Brain (tissue), 1 donor: ENCODE measurements around a stretch of chr21.

DNA sequence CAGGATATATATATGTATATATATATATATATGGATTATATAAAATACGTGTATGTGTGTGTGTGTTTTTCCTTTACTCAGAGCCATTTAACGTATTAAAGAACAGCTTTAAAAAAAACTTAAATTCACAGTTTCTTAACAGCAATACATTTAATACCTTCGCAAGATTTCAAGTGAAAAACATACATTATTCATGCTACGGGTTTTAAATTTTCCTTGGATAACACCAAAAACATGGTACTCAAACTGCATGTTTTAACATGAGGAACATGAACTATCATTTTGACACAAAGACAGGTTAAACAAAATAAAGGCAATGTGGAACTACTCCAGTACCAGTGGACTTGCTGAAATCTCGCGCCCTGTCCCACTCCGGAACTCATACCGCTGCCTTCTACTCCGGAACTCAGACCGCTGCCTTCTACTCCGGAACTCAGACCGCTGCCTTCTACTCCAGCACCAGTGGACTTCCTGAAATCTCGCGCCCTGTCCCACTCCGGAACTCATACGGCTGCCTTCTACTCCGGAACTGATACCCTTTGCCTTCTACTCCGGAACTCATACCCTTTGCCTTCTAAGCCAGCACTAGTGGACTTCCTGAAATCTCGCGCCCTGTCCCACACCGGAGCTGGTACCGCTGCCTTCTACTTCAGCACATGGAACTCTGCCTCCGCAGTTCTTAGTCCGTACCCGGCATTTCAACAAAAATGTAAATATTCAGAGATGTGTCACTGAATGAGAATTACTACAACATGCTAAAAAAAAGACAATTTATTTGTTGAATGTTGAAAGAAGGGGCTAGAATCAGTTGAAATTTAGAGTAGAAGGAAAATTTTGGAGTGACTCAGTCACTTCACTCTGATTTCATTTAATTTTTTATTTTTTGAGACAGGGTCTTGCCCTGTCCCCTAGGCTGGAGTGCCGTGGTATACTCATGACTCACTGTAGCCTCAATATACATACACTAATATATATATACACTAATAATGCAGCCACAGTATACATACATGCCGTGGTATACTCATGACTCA lies 148.6 kb downstream of the NCAM2 start:
- RRBS, result 97% methylated on average over 8 of the region's 27 CpGs

- RRBS, result no CpG with 5 or more reads among the region's 6 CpGs
These were observed 202.7 kb downstream of the NCAM2 start for GRCh38 chr21:21200657-21201632.

- RRBS, result no CpG with 5 or more reads among the region's 4 CpGs
These were observed 1423.2 kb downstream of the NCAM2 start for GRCh38 chr21:22421312-22421899.

GRCh38 chr21:25568105-25568695 lies 39.1 kb downstream of the MRPL39 start:
- RRBS, result no CpG with 5 or more reads among the region's 5 CpGs

GRCh38 chr21:25640187-25640712 lies 1.2 kb downstream of the JAM2 start:
- RRBS, result 2% methylated on average over 6 of the region's 24 CpGs

- RRBS, result no CpG with 5 or more reads among the region's 2 CpGs
These were observed 144.3 kb downstream of the GABPA start for GRCh38 chr21:25879130-25879380.

- RRBS, result no CpG with 5 or more reads among the region's 5 CpGs
These were observed 188.3 kb downstream of the APP start for GRCh38 chr21:25982349-25982597.

GRCh38 chr21:25998129-25998630 lies 172.4 kb downstream of the APP start:
- RRBS, result no CpG with 5 or more reads among the region's 3 CpGs

DNA sequence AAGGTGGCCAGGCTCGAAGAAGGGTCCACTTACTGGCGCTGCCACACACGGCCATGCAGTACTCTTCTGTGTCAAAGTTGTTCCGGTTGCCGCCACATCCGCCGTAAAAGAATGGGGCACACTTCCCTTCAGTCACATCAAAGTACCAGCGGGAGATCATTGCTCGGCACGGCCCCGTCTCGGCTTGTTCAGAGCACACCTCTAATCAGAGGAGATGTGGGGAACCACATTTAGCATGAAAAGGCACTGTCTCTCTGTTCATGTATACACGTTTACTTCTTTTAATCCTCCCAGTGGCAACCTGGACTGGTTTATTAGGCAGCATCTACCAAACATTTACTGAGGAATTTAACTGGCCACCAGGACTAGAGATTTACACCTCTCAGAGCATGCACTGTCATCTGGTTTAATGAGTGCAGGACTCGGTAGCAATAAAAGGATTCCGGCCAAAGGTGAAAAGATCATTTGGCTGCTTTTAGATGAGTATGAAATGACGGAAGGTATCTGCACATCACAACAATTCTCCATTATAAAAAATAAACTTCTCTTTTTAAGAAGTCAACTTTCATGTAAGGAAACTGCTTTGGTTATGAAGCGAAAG lies 170.5 kb downstream of the APP start:
- RRBS, result no CpG with 5 or more reads among the region's 17 CpGs

DNA sequence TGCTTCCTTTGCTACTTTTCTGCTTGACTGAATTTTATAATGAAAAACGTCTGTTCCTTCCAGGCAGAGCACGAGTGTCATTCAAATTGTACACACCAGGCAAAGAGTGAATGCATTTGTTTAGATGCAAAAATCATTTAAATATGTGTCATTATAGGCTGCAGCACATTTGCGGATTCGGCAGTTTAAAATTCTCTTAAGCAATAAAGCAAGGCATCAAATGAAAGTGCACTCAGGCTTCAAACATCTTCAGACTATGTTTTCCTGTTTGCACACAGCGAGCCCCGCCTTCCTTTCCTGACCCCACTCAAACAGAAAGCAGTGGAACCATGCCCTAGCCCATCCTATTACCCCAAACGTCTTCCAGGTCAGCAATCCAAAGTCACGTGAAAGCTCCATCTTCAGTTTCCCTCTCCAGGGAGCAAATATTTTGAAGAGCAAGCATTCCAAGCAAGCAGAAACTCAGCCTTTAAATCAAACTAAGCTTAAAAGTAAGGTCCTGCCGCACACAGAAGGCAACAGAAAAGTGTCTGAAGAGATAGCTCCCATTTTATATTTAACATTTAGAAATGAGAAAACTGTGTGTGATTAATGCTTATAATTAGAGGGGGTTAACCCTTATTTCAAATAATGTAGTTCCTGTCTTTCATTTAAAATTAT lies 99.5 kb downstream of the APP start:
- RRBS, result no CpG with 5 or more reads among the region's 9 CpGs

DNA sequence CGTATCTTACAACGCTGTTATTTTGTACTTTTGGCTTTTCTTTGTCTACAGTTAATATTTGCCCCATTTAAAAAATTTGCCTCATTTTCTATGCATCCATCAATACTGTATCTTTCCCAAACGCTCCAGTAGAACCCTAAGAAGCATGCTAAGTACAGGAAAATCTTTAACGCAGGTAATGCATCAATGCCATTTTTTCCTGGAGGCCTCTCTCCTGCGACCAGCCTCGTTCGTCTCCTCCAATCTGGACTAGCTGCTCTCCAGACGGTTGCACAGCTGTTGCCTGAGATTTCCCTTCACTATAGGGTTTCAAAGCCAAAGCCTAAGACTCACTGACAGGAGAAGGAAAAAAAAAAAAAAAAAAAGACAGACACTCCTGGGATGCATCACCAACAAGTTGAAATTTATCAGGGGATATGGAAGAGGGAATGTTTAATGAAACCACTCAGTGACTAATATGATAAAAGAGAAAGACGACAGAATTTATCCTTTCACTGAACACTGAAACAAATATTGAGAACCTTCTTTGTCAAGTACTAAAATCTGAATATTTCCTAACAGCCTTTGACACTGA lies 93.1 kb downstream of the APP start:
- RRBS, result no CpG with 5 or more reads among the region's 9 CpGs

- RRBS, result no CpG with 5 or more reads among the region's 4 CpGs
These were observed 61.3 kb downstream of the APP start for GRCh38 chr21:26109341-26109567.

DNA sequence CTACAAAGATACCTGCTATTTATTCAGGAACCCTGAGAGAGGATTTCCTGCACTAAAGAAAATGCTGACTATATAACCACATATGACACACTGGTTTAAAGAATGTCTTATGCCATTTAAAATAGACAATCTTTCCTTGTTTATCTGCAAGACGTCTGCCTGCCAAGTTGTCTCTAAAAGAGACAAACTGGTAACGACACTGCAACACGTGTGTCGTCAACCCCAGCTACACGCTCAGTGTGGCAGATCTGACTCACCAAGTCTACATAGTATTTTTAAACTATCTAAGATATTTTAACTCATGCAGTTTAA lies 42.6 kb downstream of the APP start:
- RRBS, result no CpG with 5 or more reads among the region's 5 CpGs

DNA sequence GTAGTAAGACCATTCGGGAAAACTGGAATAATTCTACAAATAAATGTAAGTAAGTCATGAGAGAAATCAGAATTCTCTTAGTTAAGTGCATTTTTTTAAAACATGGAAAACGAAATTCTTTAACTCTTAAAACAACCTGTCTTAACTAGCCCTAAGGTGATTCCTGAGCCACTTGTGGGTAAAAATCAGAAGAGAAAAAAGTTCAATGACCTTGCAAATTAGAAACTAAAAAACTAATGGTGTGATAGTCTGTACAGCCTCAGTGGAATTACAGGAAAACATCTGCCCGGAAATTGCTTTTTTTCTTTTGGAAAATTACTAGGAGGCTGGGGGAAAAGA lies 1.9 kb downstream of the APP start:
- RRBS, result no CpG with 5 or more reads among the region's 3 CpGs

DNA sequence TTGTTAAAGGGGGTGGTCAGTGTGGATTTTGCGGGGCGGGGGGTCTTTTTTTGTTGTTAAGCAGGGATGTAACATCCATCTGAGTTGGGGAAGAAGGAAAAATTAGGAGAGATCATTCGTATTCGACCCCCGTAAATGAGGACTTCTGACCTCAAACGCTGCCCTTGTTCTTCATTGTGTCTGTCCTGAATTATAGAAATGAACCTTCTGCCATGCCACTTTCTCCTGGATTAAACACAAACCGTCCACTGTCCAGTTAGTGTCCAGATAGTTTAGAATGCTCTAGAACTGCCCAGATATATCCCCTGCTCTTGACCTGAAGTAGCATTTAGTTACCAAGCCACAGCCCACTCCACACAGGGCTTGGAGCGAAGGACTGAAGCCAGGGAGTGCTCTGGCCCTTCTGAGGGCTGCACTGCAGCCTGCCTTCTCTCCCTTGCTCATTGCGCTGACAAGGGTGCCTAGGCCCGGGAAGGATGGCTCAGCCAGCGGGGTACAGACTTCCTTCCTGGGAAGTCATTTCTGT lies 985 bp upstream of the APP start:
- RRBS, result no CpG with 5 or more reads among the region's 11 CpGs

DNA sequence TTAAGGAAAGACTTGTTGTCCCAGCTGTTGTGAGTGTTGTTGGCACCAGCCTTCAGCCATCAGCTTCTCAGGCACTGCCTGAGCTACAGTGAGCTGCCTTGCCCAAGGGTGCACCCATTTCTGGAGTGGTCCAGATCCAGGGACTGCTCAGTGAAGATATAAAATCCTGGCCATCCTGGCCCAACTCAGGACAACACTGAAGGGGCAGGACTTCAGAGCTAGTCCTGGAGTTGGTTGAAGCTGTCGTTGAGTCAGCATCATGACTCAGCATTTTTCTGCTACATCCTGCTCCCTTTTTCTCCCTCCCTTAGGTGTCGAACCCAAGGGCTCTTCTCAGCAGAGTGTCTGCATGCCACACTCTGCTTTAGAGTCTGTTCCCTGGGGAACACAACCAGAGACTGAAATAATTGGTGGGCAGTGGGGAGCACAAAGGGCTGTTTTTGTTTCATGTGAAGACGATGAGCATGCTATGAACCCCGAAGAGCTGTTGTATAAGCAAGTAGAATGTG lies 167.4 kb downstream of the CYYR1 start:
- RRBS, result no CpG with 5 or more reads among the region's 4 CpGs

GRCh38 chr21:26563862-26564555 lies 9.1 kb downstream of the CYYR1 start:
- RRBS, result no CpG with 5 or more reads among the region's 6 CpGs

DNA sequence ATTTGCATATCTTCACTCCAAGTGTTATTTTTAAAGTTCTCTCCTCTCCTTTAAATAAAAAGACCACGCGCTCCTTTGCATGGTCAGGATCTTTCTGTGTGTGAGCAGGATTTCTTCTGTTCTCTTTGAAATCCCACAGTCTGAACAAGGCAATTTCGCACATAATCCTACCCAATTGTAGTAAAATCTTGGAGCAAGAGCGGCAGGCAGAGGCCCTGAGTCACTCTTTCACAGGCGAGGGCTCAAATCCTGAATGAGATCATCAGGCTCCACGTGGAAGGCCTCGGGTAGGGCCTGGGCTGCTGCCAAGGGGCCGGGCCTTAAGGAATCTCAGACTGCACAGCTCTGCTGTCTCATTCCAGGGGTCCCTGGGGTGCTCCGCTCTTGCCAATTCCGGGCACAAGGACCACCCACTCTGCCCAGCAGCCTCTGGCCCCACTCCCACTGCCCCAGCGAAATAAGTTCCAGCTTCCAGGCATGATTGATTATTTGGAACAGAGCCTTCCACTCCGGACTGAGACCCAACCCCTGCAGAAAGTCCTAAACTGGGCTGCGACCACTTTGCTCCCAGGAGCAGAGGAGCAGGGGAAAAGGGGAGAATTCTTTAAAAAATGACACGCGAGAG lies 2.3 kb downstream of the ADAMTS1 start:
- RRBS, result 4% methylated on average over 4 of the region's 15 CpGs